PFSK-1 (cell line): ENCODE data around the gene ZFAND5.

GRCh38 chr9:72347945-72348364, 17.1 kb downstream of the ZFAND5 start:
- RRBS = no CpG with 5 or more reads among the region's 2 CpGs

- RRBS = 2% methylated on average over 27 of the region's 58 CpGs
These were observed at the start of gene ZFAND5 for GRCh38 chr9:72365066-72365548. ZFAND5 (minus strand) TSS chr9:72365208.

GRCh38 chr9:72749377-72749796, 203.5 kb downstream of the ALDH1A1 start:
- RRBS = no CpG with 5 or more reads among the region's 3 CpGs

DNA sequence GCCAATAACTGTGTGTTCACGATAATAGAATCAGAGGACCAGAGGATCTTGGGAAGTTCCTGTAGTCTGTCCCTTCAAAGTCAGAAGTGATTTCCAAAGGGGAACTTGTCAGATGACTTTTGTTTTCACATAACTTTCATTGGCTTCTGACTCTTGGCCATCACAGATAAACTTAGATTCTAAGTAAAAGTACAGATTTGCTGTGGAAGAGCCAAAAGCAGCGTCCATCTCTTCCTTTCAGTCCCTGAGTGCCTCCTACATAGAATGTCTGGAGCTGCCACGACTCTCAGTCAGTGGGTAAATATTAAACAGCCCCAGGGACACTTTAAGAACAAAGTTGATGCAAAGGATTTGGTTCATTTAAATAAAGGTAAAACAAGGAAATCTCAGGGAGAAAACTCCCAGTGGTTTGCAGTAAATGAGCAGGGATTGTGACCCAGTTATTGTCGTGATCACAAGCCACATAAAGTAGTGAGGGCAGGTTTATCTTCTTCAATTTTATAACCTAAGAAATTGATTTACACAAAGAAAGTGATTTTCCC, 125.3 kb downstream of the ALDH1A1 start:
- RRBS = no CpG with 5 or more reads among the region's 4 CpGs

GRCh38 chr9:72950912-72951389, 1.9 kb downstream of the ALDH1A1 start:
- RRBS = no CpG with 5 or more reads among the region's 7 CpGs

DNA sequence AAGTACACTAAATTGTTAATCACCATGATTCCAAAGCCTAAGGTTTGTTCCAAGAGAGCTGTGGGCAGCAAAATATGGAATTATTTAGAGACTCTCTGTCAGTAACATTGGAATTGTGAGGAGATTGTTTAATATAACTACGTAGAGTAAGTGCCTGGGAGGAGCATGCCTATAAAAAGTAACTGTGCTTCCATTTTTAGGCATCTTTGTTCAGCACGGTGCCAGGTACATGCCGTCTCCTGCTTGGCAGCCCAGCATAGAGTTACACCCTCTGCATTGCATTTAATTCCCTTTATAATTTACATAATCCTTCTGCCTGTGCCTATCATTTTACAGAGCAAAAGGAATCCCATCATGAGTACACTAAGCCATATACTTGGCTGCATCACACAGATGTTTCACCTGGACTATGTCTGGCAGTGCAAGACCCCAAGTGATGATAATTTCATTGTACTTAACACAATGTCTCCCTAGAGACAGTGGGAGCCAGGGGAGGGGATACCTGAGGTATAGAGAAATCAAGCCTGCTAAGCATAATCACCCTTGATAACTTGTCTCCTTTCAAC, 32.2 kb upstream of the ALDH1A1 start:
- RRBS = no CpG with 5 or more reads among the region's 3 CpGs

DNA sequence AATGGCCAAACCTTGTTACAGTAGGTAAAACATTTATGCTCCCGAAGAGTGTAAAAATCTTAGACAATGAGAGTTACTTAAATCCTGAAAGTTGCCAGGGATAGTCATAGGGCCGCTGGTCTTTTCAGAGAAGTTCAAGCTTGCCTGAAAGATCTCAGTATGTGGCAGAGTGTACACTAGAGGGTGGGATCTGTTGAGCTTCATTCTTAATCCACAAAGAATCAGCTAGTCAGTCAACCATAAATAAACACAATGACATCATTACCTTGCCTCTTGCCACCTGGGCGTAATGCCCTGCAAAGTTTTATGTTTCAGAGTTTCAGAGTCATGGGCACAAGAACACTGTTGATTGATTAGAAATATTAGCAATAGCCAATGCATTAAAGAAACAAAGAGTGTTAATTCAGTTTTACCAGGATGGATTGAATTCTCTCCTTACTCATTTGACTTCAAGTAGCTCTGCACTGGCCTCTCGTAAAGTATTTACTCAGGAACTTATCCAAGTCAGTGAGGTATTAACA, 14.4 kb upstream of the ANXA1 start:
- RRBS = no CpG with 5 or more reads among the region's 4 CpGs

GRCh38 chr9:73152463-73152769, 751 bp downstream of the ANXA1 start:
- RRBS = no CpG with 5 or more reads among the region's 1 CpG

- RRBS = no CpG with 5 or more reads among the region's 6 CpGs
These were observed 3.4 kb downstream of the ANXA1 start for GRCh38 chr9:73154646-73155914.

DNA sequence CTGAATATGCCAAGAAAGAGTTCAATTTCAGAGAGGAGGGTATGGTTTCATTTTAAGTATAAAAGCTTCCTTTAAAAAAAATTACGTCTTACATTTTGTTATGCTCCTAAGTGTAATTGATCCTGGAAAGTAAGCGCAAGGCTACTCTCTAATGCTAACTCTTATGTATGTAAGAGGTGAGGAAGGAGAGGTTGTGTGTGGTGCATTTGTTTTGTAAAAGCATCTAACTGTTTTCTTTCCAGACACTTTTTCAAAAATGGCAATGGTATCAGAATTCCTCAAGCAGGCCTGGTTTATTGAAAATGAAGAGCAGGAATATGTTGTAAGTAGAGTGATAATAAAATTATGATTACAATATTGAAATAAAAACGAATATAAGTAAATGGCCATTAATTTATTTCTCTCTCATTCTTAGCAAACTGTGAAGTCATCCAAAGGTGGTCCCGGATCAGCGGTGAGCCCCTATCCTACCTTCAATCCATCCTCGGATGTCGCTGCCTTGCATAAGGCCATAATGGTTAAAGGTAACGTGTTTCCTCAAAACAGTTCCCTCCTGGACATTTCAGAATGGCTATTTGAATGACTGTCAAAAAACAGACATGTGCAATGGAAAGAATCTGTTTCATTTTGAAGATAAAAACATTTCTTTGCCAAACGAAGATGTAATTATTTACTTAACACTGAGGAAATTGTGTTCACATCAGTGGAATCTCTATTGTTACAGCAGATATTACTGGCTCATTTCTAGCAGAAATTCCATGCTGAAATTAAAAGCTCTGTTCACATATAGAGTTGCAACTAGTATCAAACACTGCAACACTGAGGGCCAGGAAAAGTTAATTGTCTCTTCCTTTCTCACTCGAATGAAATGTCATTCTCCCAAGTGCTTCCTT, 6.9 kb downstream of the ANXA1 start:
- RRBS = no CpG with 5 or more reads among the region's 10 CpGs

DNA sequence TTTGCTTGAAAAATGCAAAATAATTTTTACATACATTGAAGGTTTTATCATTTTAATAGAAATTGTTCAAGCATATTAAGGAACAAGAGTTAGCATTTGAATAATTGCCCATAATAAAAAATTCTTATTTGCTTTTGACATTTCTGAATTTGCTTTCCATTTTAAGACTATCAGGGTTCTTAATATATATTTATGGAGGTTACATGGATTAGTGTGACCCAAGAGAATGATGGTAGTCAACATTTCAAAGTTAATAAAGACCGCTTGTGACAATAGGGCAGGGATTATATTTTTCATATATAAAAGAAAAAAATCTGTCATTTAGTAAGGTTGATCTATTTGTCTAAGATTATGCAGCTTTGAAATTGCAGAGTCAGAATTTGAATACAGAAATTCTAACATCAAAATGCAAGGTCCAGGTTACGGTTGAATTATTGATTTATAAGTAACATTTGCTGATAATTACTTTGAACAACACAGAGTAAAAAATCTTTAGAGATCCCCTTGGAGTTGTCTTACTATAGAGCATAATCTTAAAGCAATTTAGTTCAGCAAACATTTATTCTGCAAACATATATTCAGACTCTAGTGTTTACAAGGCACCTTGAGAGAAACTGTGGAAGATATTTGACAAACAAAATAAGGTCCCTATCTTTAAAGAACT, 12.8 kb downstream of the ANXA1 start:
- RRBS = no CpG with 5 or more reads among the region's 2 CpGs

DNA sequence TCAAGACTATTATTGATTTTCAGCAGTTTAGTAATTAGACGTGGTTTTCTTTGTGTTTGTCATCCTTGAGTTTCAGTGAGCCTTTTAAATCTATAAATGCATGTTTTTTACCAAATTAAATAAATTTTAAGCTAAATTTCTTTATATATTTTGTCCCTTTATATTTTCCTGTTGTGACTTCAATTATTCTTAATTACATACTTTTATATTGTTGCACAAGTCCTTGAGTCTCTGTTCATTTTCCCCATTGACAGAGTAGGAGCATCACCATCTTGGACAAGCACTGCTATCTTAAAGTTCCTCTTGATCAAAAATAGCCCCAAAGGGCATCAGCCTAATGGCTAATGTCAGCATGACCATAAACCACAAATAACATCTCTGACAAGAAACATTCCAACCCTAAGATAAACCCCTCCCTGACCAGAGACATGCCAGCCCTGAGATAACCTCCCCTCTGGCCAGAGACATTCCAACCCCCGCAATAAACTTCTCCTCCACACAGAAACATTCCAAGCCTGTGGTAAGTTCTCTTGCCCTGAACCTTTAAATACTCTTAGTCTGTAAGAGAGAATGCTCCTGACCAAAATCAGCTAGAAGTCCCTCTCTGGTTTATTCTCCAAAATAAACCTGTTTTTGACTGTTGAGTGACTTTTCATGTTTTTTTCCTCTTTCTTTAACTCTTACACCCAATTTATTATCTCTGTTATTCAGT, 293.7 kb downstream of the ANXA1 start:
- RRBS = no CpG with 5 or more reads among the region's 2 CpGs

- RRBS = no CpG with 5 or more reads among the region's 2 CpGs
These were observed 251.3 kb upstream of the RORB start for GRCh38 chr9:74245695-74246316.

- RRBS = 31% methylated on average over 6 of the region's 17 CpGs
These were observed 1.7 kb downstream of the RORB start for GRCh38 chr9:74498883-74499244.

- RRBS = no CpG with 5 or more reads among the region's 4 CpGs
These were observed 25.8 kb upstream of the CARNMT1 start for GRCh38 chr9:75053755-75054384.

DNA sequence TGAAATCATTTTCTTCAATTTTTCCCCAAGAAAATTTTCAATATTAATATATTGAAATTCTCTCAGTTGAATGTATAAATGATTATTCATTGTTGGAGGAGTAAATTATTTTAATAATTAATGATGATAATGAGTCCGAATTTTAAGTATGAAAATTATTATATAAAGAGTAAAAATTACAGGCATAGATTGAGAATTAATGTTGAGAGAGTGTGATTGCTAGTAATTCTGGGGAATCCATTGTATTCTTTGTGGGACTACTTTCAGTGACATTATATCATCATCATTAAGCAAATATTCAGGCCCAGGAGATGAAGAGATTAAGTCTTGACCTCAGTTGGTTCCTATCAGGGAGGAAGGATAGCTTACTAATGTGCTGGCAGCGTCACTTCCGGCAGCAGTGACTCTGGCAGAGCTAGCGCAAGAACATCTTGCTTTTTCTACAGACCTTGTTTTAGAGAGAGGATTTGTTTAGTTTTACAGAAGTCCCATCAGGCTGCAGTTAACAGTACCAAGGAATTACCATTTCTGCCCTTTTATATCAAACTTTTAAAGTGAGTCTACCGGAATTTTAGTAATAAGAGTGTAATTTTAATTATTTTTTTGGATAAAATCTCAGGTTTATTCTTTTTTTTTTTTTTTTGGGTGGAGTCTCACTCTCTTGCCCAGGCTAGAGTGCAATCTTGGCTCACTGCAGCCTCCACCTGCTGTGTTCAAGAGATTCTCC, 20.2 kb downstream of the OSTF1 start:
- RRBS = no CpG with 5 or more reads among the region's 5 CpGs

- RRBS = no CpG with 5 or more reads among the region's 6 CpGs
These were observed 59.3 kb downstream of the OSTF1 start for GRCh38 chr9:75147464-75148172.

GRCh38 chr9:75183001-75183376, 94.7 kb downstream of the OSTF1 start:
- RRBS = no CpG with 5 or more reads among the region's 3 CpGs

GRCh38 chr9:76257128-76257757, 137.0 kb downstream of the RFK start:
- RRBS = no CpG with 5 or more reads among the region's 7 CpGs

GRCh38 chr9:76586437-76587311, 127.7 kb downstream of the GCNT1 start:
- RRBS = no CpG with 5 or more reads among the region's 5 CpGs